Sciatic nerve (tissue), 1 donor: ENCODE results near the gene TLE7.

DNA sequence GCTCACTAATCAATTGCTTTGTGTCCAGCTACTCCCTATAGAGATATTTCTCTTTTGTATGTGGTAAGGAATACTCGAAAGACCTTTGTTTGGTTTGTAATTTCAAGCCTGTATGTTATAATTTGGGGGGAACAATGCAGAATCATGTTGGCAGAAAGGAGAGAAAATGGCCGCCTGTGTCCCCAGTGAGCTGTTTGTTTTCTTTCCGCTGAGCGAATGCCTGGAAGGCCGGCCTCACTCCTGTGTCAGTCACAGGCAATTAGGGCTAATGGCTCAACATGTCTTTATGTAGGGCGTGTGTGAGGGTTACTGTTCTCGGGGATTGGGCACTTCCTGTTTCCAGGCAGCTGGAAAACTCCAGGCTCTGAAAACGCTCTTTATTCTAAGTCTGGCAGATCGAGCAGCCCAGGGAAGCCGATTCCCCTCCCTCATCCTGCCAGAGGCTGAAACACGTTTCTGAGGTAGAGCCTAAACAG is 60.7 kb upstream of the CLEC18A start:
- PRO-cap = bidirectional peak, plus-strand start at position 380 of the sequence, minus-strand start at position 261 of the sequence

- PRO-cap = no peak
These were observed 15.2 kb upstream of the CLEC18A start for GRCh38 chr16:69935772-69936508.

DNA sequence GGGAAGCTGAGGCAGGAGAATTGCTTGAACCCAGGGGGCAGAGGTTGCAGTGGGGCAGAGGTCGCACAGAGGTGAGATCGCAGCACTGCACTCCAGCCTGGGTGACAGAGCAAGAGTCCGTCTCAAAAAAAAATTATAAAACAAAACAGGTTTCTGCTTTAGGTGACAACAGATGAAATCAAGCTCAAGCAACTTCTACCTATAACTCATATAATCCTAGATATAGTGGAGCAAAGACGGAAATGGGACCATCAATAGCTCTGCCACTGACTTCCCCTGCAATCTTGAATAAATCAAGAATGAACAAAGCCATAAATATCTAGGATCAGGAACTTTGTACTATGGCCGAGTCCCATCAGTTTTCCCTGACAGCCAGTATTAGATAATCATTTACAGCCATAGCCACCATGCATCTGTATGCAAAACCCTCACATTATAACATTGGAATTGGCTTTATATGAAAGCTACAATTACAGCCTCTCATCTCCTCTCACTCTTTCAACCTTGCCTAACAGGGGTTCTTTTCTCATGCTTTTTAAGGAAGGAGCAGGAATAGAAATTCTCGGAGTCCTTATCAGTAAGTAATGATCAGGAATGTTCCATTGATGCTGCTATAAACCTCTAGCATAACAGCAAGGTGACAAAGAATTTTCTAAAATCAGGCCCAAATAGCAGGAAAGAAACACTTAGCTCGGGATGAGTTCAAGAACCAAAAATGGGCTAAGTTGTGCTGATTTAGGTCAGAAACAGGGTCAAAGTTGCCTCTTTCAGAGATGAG is 53.3 kb upstream of the PDPR start:
- PRO-cap = no peak

- PRO-cap = no peak
These were observed 11.0 kb downstream of the COG4 start for GRCh38 chr16:70512255-70512863.

DNA sequence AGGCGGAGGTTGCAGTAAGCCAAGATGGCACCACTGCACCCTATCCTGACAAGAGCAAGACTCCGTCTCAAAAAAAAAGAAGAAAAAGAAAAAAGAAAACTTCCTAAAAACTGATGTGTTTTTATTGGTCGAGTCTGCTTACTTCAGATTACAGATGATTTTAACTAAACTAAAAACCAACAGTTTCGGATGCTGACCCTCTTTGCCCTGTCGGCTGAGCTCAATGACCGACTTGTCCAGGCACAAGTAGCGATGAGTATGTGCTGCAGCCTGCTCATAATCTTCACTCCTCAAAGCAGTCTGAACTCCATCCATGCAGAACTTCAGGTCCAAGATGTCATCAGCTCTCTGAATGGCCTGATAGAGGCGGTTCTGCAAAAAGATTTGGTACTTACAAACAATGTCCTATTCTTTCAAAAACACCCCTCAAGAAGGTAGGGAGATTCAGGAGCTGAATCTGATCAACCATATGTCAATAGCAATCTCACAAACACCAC is 9.2 kb downstream of the COG4 start:
- PRO-cap = no peak

- PRO-cap = no peak
These were observed 888 bp downstream of the COG4 start for GRCh38 chr16:70522554-70522777.

- PRO-cap = no peak
These were observed 45.5 kb downstream of the SF3B3 start for GRCh38 chr16:70568855-70569772.

DNA sequence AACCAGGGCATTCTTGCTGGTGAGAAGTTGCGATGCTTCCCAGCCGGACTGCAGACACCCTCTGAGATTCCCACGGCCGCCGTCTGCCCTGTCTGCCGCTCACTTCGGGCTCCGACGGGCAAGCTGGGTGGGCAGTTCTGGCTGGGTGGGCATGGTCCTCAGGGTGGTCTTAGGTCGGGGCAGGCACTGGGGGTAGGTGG is 592 bp downstream of the IL34 start:
- PRO-cap = no peak

DNA sequence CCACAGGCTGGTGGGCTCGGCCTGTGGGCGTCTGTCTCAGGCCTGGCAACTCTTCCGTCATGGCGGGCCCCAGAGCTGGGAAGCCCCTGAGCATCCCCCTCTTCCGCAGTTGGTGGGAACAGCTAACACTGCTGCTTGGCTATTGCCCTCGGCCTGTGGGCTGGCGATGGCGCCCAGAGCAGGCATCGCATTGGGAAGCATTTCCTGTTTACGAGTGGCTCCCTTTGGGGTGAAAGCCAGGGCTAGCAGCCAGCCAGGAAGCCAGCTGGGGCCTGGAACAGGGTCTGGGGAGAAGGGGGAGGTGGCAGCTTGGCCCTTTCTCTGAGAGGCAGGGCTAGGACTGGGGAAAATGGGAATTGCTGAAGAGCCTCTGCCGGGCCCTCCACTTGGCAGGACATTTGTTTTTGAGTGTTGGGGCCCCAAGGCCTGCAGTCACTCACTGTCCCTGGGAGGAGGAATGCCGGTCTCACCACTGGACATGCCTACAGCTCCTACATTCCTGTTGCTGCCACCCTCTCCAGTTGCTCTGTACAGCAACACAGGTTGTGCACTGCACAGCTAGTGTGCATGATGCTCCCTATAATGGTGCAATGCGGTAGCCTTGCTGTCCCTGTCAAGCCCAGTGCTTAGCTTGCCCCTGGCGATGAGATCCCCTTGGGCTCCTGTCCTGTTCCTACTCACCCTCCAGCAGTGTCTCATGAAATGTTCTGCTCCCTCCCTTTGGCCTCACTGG is 2.5 kb upstream of the MTSS2 start:
- PRO-cap = bidirectional peak, plus-strand start at position 324 of the sequence, minus-strand start at position 187 of the sequence

DNA sequence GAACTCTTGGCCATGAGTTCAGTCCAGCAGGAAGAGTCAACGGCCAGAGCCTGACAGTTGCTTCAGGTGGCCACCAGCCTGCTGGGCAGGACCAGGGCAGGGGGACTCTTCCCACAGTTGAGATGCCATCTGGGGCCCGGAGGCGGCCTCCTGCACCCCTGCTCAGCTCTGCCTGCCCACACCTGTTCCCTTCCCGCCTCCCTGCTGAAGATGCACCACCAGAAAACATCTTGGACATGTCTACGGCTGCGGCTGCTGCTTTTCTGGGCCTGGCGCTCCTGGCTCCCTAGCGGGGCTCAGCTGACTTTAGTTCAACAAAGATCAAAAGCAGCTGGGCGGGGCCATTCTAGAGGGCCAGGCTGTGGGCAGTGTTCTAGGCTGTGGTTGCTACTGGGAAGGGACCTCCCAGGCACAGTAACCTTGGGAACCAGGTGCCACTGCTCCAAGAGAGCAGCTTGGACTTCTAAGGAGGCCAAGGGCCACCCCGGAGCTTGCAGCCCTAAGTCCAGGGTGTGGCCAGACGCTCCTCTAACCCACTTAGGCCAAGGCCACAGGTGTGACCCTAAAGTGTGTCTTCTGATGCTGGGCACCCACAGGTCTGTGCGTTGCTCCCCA is 3.7 kb upstream of the MTSS2 start:
- PRO-cap = unidirectional peak, minus-strand start at position 280 of the sequence

DNA sequence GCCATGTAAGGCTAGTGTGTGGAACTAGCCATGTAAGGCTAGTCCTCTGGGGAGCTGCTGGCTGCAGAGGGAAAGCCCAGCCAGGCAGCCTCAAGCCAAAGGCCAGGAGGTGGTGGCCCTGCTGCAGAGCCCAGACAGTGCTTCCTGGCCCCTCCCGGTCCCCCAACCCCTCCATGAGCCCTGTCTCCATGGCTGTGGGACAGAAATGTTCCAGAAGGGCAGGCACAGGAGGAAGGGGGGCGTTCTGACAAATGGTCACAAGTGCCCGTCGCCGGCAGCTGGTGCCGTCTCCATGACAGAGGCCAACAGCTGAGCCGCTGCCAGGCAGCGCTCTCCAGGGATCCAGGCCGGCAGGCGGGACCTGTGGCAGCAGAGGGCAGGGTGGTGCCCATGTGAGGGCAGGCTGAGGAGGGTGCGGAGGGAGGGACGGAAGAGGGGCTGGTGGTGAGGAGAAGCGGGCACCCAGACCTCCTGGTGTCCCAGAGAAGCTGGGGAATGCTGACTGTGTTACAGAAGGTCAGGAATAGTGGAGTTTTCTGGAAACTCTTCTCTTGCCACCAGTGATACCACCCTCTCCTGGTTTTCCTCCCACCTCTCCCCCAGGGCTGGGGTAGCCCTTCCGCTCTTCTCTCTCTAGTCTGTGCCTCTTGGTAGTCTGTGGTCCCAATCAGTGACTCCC is 14.8 kb upstream of the MTSS2 start:
- PRO-cap = no peak

GRCh38 chr16:71441943-71442193 is at the start of gene TLE7:
TSS of gene TLE7 (minus strand) at chr16:71442054.
- PRO-cap = no peak

- PRO-cap = unidirectional peak, plus-strand start at chr16:71484247; unidirectional peak, plus-strand start at chr16:71484312; bidirectional peak, plus-strand start at chr16:71484693, minus-strand start at chr16:71484607
These were observed 4.9 kb downstream of the ZNF19 start for GRCh38 chr16:71483772-71485087.

GRCh38 chr16:71575950-71576661 is 786 bp downstream of the TAT start:
- PRO-cap = no peak

DNA sequence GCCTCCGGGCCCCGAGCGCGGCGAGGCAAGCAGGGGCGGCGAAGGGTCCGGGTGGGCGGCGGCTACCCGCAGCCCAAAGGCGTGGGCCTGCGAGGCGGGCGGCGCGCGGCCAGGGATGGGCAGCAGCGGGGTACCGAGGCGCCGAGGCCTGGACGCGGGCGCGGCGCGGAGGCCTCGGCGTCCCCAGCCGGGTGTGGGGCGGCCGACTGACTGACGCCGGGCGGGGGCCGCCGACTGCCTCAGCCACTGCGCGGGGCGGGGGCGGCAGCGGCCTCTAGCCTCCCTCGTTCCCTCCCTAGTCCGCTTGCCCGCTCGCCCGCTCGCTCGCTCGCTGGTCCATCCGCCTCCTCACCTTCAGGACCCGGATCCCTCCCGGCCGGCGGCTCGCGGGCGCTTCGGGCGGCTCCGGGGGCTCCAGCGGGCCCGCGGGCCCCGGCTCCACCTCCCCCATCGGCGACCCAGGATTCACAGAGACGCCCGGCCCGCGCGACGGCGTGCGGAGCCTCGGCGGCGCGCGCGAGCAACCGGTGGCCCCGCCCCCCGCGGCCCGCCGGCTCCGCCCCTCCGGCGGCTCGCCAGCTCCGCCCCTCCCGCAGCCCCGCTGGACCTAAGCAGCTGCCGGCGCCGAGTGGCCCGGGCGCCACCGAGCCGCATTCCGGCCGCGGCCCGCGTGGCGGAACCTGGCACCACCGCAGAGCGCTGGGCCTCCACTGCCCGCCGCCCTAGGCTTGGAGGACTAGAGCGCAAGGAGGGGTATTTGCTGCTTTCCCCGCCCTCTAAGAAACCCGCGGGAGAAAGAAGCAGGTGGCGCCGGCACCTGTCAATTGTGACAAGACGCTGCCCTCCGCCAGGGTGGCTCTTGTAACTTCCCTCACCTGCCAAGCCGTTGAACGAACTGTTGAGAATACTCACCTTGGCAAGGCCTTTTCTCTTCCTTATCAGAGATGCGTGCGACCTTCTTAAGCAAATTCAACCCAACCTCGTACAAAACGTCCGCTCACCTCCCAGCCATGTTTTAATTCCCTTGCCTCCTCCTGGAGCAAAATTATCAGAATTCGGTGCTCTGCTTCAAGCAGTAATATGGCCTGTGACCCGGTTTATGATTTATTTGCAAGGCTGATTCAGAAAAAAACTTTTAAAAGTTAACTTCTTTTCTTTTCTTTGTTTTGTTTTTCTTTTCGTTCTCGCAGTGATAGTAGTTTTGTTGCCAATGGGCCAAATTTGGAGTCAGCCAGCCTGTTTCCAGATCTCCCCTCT is 656 bp downstream of the PHLPP2 start:
- PRO-cap = bidirectional peak, plus-strand start at position 242 of the sequence, minus-strand start at position 215 of the sequence; bidirectional peak, plus-strand start at position 653 of the sequence, minus-strand start at position 469 of the sequence

- PRO-cap = no peak
These were observed 23.6 kb upstream of the PHLPP2 start for GRCh38 chr16:71747983-71748581.

- PRO-cap = no peak
These were observed 43.2 kb downstream of the IST1 start for GRCh38 chr16:71938402-71939013.

DNA sequence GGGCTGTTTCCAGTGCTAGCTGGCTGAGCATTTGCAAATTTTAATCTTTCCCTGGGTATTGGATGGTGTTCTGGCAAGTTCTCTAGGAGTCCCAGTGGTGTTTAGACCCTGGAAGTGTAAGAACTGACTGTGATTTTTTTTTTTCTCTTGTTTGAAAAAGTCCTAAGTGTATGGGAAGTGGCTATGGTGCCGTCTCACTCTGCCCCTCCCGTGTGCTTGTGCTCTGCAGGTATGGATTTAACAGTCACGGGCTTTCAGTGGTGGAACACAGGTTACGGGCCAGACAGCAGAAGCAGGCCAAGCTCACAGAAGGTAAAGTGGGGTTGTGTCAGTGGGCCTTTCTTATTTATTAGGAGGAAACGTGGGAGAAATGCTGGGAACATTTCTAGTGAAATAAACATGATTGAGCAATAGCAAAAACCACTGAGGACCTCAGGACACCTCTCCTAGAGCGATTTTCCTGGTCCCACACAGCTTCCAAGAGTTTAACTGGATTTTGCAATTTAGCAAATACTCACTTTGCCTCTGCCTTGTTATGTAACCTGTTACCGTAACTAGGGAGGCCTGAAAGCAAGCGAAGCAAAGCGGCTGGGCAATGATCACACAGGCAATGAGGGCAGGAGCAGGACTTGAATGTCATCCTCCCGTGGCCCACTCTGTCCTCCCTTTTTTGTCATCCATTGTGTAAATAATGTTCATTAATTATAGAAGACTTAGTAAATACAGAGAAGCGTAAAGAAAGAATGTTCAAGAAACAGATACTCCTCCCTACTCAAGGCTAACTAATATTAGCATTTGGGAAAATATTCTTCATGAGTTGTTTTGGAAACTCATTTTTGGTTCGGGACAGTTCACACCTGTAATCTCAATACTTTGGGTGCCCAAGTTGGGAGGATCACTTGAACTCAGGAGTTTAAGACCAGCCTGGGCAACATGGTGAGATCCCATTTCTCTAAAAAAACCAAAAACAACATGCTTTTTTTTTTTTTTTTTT is 8.5 kb downstream of the DHODH start:
- PRO-cap = no peak

DNA sequence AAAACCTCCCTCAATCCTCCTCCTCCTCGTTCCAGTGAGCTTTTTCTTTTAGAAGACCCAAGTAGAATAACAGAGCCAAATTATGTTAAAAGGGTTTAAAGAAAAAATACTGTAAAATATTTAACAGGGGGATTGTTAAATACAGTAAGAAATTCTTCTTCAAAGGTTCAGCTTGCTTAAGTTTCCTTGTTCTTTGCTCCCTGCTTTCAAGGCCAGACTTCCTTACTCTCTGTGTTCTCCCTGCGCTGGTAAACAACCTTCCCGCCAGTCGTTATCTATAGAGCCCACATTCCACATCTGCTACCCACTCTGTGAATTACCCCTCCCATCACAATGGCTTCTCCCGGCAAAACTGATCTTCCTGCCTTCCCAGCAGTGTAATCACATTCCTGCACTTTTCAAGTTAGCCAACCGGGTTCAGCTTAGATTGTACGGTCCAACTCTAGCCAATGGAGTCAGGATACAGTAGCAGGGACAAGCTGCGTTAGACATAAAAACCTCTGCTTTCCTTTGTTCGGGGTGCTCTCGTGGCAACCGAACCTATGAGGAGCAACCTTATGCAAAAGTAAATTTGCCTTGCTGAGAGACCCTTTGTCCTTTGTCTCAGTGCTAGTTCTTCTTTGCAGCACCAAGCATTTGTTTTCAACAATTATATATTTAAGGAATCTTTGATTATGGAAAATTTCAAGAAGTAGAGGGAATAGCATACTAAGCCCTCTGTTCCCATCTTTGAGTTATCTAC is 9.9 kb downstream of the HPR start:
- PRO-cap = no peak

DNA sequence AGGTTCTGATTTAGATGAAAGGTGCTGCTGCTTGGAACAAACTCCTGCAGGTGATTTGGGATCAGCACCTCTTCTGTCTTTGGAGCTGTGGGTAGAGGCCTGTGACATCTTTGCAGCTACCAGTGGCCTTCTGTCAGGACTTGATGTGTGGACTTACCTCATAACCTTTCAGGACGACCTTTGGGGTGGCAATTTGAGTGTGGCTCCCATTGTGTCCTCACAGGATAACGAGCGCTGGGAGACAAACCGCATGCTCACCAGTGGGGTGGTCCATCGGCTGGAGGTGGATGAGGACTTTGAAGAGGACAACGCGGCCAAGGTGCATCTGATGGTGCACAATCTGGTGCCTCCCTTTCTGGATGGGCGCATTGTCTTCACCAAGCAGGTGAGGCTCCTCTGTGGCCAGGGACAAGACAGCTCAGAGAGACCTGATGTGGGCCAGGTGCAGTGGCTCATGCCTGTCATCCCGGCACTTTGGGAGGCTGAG is 6.6 kb downstream of the DHX38 start:
- PRO-cap = no peak